SJSA1 (cell line): ENCODE measurements around the genes MAP3K6, FGR, PHACTR4 and RAB42.

GRCh38 chr1:27366762-27367698, at the start of gene MAP3K6:
Gene MAP3K6, minus strand, starts transcription at chr1:27366961.
- RAMPAGE, long total RNA: no peak

DNA sequence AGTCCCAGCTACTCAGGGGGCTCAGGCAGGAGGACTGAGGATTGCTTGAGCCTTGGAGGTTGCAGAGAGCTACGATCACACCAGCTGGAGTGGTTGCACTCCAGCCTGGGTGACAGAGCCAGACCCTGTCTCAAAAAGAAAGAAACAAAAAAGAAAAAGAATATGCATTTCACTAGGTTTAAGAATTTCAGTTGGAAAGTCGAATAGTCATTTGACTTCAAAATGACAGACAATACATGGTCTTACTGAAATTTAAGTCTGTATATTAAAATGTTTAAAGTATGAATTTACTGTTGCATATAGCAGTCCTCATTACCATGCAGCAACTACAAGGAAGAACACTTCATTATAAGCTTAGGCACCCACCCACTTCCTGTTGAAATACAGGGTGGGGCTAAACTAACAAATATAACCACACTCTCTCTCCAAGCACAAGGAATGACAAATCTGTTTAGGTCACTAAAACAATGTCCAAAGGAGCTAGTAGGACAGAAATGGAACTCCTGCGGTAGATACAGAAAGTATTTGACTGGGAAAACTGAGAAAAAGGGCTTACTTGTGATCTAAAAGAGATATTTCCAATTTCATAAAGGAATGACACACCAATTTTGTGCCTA, 44.0 kb downstream of the GPR3 start:
- RAMPAGE, long total RNA: no peak

- RAMPAGE, long total RNA: no peak
These were observed 37.1 kb upstream of the WASF2 start for GRCh38 chr1:27526809-27527706.

GRCh38 chr1:27539966-27540592, 50.1 kb upstream of the WASF2 start:
- RAMPAGE, long total RNA: no peak

GRCh38 chr1:27564753-27565563, 39.0 kb downstream of the AHDC1 start:
- RAMPAGE, long total RNA: no peak

GRCh38 chr1:27569426-27569735, 34.6 kb downstream of the AHDC1 start:
- RAMPAGE, long total RNA: no peak

GRCh38 chr1:27571353-27572166, 32.4 kb downstream of the AHDC1 start:
- RAMPAGE, long total RNA: no peak

DNA sequence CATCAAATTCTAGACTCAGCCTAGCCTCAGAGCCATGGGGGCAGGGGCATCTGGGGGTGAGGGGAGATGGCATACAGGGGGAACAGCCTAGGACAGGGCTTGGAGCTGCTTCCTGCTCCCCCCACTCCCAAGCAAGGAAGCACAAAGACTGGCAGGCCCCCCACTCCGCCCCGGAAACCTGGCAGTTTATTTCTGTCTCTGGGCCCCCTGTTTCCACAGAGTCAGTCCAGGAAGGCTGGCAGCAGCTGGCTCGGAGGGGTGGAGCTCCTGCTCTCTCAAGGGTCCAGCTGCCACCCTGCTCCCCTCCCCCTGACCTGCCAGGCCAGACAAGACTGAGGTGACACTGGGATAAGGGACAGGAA, 26.5 kb downstream of the AHDC1 start:
- RAMPAGE, long total RNA: no peak

DNA sequence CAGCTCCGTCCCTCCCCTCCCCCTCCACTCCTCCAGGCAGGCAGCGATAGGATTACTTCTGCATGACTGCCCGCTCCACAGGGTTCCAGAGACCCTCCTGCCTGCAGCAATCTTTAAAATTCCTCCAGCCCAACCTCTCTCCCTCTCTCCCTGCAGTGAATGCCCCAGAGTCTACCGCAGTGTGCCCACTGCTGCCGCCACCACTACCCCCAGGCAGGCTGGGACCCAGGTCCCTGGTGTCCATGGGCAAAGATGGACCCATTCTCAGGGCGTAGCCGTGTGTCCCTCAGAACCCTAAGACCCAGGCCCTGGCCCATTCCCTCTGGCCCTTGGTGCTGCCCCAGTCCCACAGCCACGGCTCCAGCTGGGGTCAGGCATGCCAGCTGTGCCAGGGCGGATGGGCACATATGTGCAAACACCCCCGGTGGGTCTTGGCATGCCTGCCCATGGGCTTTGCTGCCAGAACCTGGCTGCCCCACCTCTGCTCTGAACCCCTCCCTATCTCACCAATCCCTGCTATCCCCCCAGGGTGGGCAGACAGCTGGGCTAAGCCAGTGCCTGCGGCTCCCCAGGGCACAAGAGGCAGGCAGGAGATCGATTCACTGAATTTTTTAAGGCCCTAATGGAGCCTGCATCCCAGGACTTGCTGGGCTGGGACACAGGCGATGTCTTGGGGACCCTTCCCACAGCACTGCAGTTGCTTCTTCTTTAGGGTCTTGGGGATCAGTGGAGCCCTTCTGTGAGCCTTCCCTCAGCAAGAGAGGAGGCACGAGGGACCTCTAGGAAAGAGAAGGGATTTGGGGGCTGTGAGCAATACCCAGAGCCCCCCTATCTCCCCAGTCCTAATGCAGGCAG, 10.5 kb downstream of the AHDC1 start:
- RAMPAGE, long total RNA: no peak

DNA sequence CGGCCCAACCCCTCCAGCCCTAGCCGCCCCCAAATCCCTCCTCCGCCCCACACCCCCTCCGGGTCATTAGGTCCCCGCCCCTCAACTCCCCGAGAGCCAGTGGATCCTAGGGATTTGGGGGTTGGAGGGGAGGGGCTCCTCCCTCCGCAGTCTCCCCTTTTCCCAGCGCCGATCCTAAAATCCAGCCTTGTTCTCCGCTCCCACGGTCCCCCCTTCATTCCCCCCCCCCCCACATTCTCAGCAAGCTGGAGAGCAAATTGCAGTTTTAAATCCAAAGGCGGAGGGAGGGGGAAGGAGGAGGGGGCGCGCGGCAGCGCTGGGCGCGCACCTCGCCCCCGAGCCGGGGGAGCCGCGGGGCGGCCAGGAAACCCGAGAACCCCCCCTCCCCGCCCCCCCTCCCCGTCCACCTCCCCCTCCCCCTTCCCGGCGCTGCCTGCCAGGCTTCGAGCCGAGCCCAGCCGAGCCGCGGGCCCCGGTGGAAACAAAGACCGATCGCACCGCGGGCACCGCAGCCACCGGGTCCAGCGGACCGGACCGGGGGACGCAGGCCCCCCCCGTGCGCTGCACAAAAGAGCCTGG, 1.1 kb downstream of the AHDC1 start:
- RAMPAGE, long total RNA: no peak

- RAMPAGE, long total RNA: no peak
These were observed at the start of gene FGR for GRCh38 chr1:27634945-27635436. Gene FGR, minus strand, starts transcription at chr1:27635185.

DNA sequence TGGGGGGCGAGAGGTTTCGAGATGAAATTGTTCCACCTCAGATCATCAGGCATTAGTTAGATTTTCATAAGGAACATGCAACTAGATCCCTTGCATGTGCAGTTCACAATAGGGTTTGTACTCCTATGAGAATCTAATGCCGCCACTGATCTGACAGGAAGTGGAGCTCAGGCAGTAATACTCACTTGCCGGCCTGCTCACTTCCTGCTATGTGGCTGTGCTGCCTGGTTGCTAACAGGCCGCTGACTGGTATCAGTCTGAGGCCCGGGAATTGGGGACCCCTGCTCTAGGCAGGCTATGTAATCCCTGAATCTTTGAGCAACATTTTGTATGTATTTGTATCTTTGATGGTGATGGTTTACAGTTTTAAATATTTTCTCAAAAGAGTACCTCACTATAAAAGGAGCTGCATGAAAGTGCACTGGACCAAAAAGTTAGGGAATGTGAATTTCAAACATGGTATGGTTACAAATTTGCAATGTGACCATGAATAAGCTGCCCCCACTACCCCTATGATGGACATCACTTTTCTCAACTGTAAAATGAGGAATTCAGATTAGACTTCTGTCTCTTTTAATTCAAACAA, 32.6 kb downstream of the XKR8 start:
- RAMPAGE, long total RNA: no peak

GRCh38 chr1:28147061-28147945, 29.2 kb downstream of the PTAFR start:
- RAMPAGE, long total RNA: no peak

GRCh38 chr1:28246264-28246545, 10.3 kb downstream of the ATP5IF1 start:
- RAMPAGE, long total RNA: no peak

DNA sequence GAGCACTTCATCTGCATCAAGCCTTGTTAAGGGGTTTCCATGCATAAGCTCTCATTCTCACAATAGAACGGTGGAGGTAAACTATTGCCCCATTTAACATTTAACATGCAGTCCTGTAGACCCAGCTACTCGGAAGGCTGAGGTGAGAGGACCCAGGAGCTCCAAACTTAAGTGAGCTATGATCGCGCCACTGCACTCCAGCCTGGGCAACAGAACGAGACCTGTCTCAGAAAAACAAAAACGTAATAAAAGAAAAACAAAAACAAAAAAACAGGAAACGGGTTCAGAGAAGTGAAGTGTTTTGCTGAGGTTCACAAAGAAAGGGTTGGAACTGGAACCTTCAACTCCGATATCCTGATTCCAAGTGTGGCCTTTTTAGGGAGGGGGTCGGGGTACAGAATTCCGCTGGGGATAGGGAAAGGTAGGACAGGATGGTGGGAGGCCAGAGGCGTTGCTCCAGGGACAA, 11.6 kb upstream of the SESN2 start:
- RAMPAGE, long total RNA: no peak

DNA sequence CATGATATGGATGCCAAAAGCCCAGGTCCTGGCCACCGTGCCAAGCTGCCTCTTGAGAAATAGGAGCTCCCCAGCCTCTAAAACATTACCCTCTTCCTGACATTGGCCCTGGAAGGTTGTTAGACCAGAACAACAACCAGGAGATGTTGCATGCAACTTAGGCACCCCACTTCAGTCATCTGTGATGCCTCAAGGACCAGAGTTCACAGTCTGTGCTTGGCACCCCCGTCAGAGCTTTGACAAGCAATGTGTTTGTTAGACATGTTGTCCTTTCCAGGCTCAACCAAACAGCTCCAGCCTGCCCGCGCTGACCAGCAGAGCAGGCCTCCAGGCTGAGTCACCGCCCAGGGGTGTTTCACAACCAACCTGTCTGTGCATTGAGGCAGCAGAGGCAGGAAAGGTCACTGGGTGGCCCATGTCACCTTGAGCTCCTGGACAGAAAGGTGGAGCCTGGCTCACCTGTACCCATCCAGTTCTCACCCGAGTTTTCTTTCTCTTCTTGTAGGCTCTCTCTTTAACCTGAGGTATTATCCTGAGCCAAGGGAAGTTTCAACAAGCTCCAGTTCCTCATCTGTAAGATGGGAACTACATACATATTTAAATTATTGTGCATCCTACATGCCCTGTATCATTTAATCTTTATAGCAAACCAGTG, 14.9 kb upstream of the MED18 start:
- RAMPAGE, long total RNA: no peak

- RAMPAGE, long total RNA: start-site peak on the plus strand at chr1:28369734-28369745, 156 and 119 reads in 2 replicates
These were observed at the start of gene PHACTR4 for GRCh38 chr1:28369279-28370404. Gene PHACTR4, plus strand, starts transcription at chr1:28369740.

DNA sequence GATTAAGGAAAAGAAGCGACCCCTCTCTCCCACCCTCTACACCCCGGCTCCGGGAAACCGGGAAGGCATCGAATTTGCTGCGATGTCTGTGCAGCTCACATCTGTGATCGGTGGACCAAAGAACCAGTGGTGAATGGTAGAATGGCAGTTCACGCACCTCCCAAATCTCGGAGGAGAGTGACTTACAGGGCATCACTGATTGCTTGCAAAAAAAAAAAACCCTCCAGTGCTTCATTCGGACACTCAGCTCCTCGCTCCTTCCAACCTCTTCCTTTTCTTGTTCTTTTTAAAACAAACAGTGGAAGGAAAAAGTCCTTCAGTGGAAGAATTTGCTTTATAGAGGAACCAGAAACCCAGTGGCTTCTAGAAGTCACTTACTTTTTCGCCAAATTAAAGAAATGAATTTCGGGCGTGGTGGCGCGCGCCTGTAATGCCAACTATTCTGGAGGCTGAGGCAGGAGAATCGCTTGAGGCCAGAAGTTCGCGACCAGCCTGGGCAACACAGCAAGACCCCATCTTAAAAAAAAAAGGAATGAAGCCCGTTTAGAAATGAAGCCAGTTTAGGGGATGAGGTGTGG, 954 bp downstream of the PHACTR4 start:
- RAMPAGE, long total RNA: no peak

GRCh38 chr1:28591804-28592567, at the start of gene RAB42:
Gene RAB42, plus strand, starts transcription at chr1:28592265.
- RAMPAGE, long total RNA: no peak

DNA sequence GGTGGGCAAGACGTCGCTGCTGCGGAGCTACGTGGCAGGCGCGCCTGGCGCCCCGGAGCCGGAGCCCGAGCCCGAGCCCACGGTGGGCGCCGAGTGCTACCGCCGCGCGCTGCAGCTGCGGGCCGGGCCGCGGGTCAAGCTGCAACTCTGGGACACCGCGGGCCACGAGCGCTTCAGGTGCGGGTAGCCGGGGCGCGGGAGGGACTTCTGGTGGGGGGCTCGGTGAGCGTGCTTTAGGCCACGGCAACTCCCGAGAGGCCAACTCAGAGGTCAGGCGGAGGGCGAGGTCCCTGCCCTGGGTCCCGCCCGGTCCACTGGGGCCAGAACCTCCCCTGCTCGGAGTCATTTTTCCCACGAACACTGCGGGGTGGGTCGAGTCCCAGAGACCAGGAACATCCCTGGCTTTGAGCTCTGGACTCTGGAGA, 515 bp downstream of the RAB42 start:
- RAMPAGE, long total RNA: no peak